SK-MEL-5 (cell line): ENCODE results near the gene GPR65.

DNA sequence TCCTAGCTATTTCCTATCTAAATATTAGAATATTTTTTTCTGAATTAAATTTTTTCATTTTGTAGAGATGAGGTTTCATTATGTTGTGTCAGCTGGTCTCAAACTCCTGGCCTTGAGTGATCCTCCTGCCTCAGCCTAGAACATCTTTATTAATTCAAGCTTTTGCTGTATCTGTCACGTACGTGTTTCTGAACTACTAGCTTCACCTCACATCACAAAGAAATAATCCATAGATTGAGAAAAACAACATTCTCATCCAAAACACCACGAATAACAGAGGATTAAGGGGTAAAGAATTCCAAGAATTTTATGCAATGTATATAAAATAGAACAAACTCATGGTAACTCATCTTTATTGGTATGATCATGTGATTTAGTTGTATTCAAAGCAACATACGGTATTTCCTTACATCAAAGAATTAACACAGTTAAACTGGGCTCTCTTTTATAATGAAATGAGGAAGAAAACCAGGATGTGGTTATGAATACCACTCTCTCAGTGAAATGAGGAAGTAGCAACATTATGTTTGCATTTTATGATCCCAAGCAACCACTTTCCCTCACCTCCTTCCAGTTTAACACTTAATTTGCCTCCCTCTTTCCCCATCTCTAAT, 23.1 kb downstream of the SPTLC2 start:
RAMPAGE:
- cytosol, long total RNA: no peak
- long total RNA: no peak
- nucleus, long total RNA: no peak

DNA sequence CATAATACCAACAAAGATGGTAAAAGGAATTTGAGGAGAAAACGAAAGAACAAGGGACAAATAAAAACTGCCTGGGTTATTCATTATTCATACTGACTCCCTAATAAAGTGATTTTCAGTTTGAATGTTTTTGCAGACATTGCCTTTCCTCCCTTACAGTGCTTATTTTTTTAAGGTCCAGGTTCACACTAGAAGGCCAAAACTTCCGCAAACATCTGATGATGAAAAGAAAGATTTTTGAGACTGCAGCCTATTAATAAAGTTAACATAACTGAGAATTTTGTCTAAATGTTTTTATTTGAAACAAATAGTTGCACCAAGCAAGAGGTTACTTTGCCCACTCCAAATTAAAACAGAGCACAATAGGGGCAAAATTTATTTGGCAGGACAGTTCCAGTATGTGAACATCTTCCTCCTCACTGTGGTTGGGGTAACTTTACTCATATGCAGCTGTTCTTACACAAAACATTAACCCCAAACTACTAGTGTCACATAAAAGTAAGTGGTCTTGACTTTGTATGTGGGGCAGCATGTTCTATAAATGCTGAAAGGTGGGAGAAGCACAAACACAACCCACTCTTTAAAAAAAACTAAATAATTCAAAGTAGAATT, 9.5 kb downstream of the SLIRP start:
RAMPAGE:
- cytosol, long total RNA: no peak
- long total RNA: no peak
- nucleus, long total RNA: no peak

DNA sequence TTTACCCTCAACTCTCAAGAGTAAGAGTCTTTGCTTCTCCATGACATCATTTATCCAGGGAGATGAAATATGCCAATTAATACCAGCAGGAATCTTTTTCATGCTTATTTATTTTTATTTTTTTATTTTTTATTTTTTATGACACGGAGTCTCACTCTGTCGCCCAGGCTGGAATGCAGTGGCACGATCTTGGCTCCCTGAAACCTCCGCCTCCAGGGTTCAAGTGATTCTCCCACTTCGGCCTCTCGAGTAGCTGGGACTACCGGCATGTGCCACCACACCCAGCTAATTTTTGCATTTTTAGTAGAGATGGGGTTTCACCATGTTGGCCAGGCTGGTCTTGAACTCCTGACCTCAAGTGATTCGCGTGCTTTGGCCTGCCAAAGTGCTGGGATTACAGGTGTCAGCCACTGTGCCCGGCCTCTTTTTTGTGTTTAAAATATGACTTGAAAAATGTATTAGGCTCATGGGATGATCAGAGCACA, 13.8 kb downstream of the SLIRP start:
RAMPAGE:
- cytosol, long total RNA: no peak
- long total RNA: no peak
- nucleus, long total RNA: no peak

DNA sequence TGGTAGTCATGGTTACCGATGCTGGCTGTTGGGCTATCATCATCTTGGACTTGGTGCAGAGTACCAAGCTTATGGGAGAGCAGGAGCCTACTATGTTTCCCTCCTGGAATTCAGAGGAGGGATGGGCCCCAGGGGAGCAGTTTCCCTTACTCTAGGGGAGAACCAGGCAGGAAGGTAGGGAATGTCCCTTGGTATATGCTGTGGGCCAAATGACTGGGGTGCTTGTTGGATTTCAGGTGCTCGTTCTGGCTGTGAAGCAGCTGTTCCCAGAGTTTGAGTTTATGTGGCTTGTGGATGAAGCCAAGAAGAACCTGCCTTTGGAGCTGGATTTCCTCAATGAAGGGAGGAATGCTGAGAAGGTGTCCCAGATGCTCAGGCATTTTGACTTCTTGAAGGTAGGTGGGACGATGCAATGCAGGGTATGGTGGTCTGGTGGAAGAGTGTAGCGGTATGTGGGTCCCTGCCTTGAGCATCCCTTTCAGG, 99.0 kb downstream of the ADCK1 start:
RAMPAGE:
- cytosol, long total RNA: no peak
- long total RNA: no peak
- nucleus, long total RNA: no peak

RAMPAGE:
- cytosol, long total RNA: no peak
- long total RNA: no peak
- nucleus, long total RNA: no peak
Measured at GRCh38 chr14:78566021-78566408, 395.8 kb downstream of the NRXN3 start.

DNA sequence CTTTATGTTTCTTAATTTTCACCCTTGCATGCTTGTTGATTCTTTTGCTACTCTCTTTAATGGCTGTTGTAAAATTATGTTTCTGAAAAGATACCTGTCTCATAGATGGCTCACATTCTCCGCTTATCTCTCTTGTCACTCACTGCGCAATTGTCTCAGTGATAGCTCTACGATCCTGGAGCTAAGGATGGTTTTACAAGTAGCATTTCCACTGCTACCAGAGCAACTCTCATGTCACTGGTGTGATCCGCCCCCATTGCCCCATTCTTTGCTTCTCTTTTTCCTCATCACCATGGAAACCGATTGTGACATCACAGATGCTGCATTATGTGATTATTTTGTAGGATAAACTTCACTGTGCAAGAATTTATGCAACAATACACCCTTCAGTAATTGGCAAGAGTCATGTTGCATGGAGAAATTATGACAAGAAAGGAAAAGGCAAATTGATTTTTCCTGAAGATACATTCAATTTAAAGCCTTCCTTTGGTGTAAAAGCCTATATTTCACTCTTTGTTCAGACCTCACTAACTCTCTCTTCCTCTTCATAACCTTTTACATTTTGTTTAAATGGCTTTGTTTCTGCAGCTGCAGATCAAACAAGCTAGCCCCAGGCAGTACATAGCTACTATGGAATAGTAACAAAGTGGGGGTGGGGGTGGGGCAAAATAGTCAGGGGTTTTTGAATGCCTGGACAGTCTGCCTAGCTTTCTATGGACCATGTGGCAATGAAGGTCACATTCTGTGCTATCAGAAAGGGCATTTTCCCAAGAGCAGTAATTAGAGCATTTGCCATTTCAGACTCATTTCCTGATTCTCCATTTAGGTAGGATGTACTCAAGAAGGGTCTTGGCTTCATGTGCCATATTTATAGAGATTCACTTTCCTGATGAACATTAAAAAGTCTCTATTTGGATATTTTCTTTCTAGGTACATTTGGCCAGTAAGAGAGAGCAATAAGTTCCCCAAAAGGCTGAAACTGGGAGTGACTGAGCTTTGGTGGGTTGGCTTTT, 539.9 kb downstream of the NRXN3 start:
RAMPAGE:
- cytosol, long total RNA: no peak
- long total RNA: no peak
- nucleus, long total RNA: no peak

DNA sequence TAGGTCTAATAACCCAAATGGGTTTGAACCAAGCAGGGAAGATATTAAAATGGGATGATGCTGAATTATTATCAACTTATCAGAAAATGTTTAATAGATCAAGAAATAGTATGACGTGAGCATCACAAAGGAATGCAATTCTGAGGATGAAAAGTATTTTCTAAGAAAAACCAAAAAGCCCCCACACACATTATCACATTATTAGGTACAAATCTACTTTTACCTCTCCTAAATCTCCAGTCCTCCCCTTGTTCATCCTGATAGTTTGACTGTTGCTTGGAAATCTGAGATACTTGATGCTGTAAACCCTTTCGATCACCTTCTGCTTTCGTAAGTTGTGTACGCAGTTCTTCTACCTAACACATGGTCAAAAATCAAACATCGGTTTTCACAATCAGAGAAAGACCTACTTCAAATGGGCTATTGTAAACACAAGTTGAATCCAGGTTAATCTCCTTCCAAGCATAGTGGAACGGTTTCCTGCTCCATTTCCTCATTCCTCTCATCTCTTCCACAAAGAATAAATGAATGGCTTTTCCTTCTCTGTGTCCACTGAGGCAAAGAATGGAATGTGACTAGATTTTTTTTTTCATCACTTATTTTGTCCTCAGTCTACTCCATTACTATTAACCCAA, 105.4 kb downstream of the CEP128 start:
RAMPAGE:
- cytosol, long total RNA: no peak
- long total RNA: no peak
- nucleus, long total RNA: no peak

GRCh38 chr14:81170578-81171023, 50.2 kb downstream of the GTF2A1 start:
RAMPAGE:
- cytosol, long total RNA: no peak
- long total RNA: no peak
- nucleus, long total RNA: no peak

DNA sequence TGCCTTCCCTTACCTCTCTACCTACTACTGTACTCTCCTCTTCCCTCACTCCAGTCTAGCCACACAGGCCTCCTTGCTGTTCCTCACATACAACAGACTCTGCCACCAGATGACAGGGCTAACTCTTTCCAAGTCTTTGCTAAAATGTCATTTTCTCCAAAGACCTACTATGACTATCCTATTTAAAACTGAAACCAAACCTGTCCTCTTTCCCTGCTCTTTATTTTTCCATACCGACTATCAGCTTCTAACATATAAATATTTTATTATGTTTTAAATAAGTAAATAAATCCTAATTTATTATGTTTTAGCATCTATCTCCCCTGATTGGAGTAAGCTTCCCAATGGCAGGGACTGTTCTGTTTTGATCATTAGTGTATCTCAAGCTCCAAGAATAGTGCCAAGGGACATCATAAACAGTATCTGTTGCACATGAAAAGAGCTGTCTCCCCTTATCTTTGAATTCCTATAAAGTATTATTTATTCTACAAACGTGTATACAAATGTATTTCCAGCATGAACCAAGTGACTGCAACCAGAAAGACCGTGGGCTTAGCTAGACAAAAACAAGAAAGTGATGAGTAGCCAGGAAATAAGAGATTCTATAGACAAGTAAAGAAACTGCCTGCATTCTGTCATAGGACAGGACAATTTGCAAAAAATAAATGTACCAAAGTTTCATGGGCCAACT, 37.8 kb downstream of the GTF2A1 start:
RAMPAGE:
- cytosol, long total RNA: no peak
- long total RNA: no peak
- nucleus, long total RNA: no peak

DNA sequence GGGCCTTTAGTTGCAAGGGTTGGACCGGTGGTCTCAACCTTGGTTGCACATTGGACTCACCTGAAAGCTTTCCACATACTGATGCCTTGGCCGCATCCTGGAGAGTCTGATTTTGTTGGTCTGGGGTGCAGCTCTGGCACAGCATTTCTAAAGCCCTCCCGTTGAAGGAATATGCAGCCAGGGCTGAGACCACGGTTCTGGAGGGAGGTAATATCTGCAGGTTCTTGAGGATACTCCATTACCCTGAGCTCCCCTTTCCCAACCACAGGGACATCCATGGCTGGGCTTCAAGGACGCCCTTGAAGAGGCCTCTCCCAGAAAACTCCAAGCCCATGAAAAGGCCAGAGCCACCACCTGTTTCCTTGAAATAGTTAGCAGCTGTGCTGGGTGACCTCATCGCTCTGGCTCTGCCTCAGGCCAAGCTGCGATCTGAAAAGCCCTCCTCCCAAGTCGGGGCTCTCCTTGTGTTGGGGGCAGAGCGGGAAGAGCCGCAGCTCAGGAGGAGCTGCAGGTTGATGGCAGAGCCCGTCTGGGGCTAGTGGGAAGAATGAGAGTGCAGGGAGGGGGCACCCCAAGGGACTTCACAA, 49.8 kb upstream of the STON2 start:
RAMPAGE:
- cytosol, long total RNA: no peak
- long total RNA: no peak
- nucleus, long total RNA: no peak

RAMPAGE:
- cytosol, long total RNA: no peak
- long total RNA: no peak
- nucleus, long total RNA: no peak
Measured at GRCh38 chr14:81517287-81517834, 16.3 kb downstream of the SEL1L start.

DNA sequence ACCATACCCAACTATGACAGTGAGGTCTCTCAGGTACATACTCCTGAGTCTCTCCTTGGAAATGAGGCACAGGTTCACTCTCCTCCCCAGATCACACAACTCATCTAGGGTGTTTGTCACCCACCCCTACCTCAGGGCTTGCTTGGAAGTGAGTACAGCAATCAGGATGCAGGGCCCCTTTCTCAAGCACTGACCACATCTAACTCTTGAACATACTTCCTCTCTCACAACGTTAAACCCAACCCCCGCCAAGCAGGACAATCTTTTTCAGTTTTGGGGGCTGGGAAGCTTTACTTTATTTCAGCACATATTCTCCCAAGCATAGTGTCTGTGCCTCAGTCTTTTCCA, 2.5 kb upstream of the GPR65 start:
RAMPAGE:
- cytosol, long total RNA: no peak
- long total RNA: no peak
- nucleus, long total RNA: no peak

DNA sequence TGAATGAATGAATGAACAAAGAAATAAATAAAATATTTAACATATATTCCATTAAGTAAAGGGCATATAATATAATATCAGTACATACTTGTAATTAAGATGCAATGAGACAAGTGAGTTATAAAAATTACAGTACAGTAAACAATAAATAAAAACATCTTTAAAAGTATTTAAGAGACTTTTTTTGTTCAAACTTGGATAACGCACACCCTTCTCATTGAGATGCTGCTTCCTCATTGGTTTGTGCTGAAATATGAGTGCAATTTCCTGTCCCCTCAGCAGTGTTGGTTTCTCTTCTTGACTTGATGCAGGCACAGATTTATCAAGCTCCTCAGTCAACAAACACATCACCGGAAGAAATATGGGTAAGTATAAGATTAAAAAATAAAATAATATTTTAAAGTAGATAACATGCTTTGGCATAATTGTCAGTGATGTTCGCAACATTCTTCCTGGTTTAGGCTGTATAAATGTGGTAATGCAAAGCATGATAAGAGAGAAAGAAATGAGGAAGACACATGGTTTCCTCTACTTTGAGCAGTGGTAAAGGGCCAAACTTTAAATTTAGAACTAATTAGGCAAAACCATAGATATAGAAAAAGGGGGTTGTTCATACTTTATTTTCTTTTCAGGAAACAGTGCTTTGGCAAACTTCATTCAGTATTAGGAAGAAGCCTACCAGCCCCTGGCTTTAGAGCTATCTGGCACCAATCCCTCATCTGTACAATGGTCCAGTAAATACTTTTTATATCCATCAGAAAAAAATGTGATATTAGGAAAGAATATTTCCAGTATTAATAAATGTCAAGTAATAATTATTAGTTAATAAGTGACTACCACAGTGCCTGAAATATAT, at the start of gene GPR65:
Gene GPR65, plus strand, starts transcription at position 278 of the 856 bp plus-strand sequence.
RAMPAGE:
- cytosol, long total RNA: no peak
- long total RNA: no peak
- nucleus, long total RNA: no peak

DNA sequence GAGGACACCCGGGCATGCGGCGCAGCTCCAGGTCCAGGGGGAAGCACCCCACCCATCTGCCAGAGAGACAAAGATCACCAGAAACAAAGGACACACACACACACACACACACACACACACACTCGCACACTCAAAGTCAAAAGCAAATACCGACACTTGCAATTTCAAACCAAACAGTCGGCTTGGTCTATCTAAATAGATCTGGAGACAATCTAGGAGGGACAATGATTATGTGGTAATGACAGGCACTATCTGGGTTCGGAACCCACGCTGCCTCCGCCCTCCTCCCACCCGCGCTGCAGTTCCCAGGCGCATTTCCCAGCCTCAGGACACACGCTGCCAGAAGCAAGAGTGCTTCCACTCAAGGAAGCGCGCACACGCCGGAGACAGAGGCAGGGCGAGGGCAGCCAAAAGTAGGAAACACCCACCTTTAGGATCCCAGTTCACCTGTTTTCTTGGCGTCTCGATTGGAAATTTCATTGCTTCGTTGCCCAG, 703 bp downstream of the KCNK10 start:
RAMPAGE:
- cytosol, long total RNA: no peak
- long total RNA: no peak
- nucleus, long total RNA: no peak

DNA sequence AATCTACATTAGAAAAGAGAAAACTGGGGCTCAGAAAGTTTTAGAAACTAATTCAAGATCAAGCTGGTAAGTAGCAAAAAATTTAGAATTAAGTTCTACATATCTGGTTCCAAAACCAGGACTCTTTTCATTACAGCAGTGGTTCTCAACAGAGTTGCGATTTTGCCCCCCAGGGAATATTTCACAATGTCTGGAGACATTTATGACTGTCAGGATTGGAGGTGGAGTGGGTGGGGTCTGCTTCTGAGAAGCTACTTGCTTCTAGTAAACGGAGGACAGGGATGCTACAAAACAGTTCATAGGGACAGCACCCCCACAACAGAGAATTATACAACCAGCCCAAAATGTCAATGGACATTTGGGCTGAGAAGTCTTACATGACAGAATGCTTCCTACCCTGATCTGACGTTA, 818 bp upstream of the SPATA7 start:
RAMPAGE:
- cytosol, long total RNA: no peak
- long total RNA: no peak
- nucleus, long total RNA: no peak

DNA sequence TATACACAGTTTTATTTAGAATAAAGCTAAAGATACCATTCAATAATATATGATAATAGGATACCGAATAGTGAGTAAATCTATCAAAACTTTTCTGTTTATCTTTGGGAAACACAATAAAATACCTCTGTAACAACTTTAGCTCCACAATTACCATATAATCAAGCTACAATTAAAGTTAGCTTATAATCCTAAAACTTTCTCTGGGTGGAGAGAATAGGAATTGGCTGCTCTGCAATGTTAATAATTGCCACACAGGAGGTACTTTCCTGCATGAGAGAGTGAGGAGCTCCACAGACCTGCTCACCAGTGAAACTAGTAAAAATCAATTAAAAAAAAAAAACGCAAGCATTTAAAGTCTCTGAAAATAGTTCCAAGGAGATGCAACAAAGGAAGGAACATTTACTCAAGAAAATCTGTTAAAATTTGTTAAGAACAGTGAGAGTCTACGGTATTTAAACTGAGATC, 110.6 kb downstream of the EML5 start:
RAMPAGE:
- cytosol, long total RNA: no peak
- long total RNA: no peak
- nucleus, long total RNA: no peak

GRCh38 chr14:88978859-88979254, 154.4 kb downstream of the TTC8 start:
RAMPAGE:
- cytosol, long total RNA: no peak
- long total RNA: no peak
- nucleus, long total RNA: no peak

DNA sequence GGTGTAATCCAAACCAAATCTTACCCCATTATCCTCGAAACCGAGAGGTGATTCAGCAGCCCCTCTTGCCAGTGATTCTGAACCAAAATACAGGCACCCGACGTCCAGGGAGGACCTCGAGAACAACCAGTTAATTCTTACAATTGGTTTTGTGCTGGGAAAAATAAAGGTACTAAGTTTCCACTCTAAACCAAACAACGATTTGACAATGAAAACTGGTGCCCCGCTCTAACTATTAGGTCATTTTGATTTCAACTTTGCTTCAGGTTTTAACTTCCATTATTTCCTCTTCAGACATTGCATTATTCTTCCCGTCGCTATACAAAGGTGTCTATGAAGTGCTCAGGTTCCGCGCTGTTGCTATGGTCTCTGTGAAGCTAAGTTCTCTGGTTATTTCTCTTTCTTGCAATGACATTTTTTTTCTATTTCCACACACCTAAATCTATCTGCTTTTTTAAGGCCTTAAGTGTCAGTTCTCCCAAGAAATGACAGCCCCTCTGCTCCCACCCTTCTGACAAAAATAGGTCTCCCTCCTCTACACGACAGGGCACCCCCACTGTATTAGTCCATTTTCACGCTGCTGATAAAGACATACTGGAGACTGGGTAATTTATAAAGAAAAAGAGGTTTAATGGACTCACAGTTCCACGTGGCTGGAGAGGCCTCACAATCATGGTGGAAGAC, 139.4 kb downstream of the FOXN3 start:
RAMPAGE:
- cytosol, long total RNA: no peak
- long total RNA: no peak
- nucleus, long total RNA: no peak

DNA sequence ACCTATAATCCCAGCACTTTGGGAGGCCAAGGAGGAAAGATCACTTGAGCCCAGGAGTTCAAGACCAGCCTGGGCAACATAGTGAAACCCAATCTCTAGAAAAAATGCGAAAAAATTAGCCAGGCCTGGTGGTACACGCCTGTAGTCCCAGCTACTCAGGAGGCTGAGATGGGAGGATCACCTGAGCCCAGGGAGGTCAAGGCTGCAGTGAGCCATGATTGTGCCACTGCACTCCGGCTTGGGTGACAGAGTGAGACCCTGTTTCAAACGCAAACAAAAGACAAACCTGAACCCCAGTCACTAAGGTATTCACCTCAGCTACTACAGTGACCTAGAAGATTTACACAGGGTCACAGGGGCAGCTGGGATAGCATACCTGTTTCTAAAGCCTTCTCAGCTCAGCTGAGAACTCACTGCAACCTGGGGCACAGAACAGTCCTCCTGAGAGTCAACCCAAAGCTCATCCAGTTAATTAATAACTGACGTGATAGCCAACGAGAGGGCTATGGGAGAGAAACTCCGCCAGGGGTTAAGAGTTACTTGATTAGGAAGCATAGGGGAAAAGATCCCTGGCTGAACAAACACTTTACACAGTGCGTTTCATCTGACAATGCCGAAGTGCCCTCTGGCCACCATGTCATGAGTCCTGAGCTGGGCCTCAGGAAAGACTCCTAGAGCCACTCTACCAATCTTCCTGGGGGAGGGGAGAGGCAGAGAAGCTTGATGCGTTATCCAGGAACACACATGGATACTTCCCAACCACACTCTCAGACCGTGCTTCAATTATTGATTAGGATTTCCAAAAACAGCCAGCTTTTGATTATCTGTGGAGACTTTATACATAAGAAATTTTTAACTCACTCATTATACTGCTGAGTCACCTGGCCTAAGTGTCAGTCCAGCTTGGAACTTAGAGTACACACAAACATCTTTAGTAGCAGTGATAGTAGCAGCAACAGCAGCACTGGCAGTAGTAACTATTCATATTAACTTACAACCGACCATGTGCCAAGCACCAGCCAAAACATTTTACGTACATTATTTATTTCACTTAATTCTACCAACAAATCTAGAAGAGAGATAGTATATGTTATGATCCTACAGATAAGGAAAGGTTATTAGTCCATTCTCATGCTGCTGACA, 48.3 kb downstream of the FOXN3 start:
RAMPAGE:
- cytosol, long total RNA: no peak
- long total RNA: no peak
- nucleus, long total RNA: no peak

DNA sequence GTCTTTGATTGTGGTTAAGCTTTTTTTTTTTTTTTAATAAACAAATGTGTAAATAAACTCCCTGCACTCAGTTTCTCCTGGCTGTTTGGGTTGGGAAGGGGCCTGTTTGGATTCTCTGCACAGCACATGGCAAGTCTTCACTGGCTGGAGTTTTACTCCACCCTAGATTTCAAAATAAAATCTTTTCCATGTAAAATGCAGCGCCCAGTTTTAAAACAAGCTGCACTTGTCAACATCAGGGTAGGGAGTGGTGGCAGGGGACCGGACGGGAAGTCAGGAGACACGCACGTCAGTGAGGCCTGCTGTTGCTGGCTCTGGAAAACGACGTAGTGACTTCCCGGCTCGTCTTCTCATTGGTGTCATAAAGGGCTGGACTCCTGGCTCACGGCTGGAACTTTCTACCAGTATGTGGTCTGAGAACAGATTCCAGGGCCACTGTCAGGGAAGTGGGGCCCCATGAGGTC, 64.1 kb upstream of the FOXN3 start:
RAMPAGE:
- cytosol, long total RNA: no peak
- long total RNA: no peak
- nucleus, long total RNA: no peak